SK-MEL-5 (cell line): ENCODE measurements around a stretch of chr5.

GRCh38 chr5:132428472-132428944, 59.0 kb downstream of the SLC22A5 start:
RAMPAGE:
- cytosol, long total RNA = no peak
- long total RNA = no peak
- nucleus, long total RNA = no peak

RAMPAGE:
- cytosol, long total RNA = no peak
- long total RNA = no peak
- nucleus, long total RNA = no peak
These were observed 30.4 kb downstream of the IRF1 start for GRCh38 chr5:132459974-132460794.

DNA sequence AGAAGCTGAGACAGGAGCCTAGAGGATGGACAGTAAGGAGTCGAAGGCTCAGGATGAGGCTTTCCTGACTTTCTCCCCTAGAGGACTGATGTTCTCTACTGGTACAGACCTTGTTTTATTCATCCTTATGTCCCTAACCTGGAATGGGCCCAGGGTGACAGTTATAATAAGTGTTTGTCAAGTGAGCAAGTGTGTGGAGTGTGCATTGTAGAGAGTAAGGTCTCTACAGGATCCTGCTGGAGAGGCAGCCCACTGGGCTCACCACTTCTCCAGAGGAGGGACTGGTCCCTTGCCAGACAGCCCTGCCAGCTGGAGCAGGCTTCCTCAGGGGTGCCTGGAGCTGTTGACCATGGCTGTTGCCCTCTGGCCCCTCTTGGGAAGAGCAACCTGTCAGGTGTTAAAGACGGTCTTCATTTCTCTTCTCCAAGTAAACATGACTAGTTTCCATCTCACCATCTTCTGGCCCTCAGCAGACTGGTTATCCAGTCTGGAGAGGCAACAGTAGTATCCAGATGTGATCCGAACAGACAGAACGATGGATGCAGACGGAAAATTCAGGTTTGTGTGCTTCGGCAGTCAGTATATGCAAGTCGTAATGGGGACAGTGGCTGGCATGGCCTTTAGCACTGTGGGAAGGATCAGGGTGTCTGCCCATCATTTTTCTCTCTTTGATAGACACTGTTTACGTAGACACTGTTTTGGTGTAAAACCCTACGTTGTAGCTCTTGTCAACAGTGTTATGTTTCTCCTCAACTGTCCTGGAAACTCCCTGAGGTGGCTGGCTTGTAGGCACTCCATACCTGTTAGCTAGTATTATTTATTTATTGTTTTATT, 19.9 kb downstream of the IRF1 start:
RAMPAGE:
- cytosol, long total RNA = no peak
- long total RNA = no peak
- nucleus, long total RNA = no peak

DNA sequence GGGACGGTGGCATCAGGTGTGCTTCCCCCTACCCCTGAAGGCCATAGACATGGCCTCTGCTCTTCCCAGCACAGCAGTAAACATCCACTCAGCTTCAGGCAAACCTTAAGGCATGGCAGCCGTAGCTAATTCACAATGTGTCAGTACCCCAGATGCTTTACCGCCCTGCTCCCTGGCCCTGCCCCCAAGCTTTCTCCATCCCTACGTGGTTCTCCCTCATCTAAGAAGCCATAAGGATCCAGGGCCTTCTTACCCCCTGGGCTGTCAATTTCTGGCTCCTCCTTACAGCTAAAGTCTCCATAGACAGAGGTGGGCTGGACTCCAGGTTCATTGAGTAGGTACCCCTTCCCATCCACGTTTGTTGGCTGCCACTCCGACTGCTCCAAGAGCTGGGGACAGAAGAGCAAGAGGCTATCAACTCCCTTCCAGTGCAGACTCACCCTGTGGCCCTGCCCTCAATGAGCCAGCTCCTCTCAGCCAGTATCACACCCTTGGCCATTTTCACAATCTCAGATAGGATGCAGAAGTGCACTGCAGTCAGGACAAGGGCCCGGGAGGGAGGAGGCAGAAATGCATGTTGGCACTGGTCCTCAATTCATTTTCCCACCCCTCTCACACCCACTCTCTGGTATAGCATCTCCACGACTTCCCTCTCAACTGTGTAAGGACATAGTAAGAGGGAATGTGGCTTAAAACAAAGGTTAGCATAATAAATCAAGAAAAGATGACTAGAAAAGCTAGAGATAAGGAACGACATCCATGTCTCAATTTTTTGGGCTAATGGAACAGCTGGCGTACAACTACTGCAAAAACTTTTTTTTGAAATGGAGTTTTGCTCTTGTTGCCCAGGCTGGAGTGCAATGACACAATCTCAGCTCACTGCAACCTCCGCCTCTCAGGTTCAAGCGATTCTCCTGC, 6.2 kb downstream of the IRF1 start:
RAMPAGE:
- cytosol, long total RNA = no peak
- long total RNA = no peak
- nucleus, long total RNA = no peak

DNA sequence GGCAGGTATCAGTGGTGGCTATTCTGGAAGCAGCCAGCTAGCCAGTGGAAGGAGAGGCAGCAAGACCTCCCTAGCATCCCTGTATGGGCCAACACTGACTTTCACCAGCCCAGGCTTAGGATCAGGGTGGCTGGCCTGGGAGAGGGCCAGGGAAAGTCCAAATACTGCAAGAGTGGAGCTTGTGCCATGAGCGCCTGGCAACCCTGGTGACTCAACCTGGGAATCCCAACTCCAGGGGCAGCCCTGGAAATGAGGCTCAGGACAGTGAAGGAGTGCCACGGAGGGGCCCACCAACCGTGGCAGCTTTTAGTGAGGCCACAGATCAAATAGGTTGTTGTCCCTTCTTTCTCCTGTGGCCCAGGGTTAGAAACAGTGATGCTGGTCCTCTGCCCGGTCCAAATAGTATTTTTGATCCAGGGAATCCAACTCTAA, 7.7 kb upstream of the IRF1 start:
RAMPAGE:
- cytosol, long total RNA = no peak
- long total RNA = no peak
- nucleus, long total RNA = no peak

GRCh38 chr5:132579657-132580214, 23.0 kb downstream of the RAD50 start:
RAMPAGE:
- cytosol, long total RNA = no peak
- long total RNA = no peak
- nucleus, long total RNA = no peak

DNA sequence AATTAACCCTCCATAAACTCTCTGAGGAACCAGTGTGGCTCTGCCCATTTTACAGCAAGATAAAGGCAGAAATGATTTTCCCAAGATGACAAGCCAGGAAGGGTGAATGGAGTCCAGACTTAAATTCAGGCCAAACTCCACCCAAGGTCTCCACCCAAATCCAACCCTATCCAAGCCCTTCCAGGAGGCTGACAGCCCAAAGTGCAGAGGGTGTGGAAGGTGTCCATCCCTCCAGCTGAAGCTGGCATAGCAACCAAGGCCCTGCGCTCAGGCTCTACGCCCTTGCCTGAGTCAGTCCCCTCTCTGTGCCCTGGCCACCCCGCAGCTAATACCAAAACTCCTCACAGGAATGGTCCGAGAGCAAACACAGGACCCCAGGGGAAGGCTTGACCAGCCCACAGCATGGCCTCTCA, 2.2 kb downstream of the SEPTIN8 start:
RAMPAGE:
- cytosol, long total RNA = no peak
- long total RNA = no peak
- nucleus, long total RNA = no peak

RAMPAGE:
- cytosol, long total RNA = no peak
- long total RNA = no peak
- nucleus, long total RNA = no peak
These were observed 4.3 kb downstream of the LEAP2 start for GRCh38 chr5:132877358-132878482.

DNA sequence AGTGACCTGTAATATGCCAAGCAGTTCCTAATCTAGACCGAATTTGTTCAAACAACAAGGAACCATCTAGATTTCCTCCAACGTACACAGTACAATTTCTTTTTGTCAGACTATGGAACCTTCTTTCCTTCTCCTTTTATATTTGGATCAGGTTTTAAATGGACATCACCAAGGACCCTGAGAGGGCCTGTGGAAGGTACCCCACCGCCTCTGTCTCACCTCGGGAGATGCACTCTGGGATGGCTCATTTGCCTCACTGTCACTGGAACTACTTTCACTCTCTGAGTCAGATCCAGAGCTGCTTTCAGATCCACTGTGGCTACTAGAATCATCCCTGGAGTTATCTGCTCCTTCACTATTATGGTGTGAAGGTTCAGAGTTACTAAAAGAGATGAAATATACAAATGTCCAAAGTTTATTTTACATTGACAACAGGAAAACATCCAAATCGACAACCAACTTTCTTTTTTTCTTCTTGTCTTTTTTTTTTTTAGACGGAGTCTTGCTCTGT, 24.6 kb downstream of the LEAP2 start:
RAMPAGE:
- cytosol, long total RNA = no peak
- long total RNA = no peak
- nucleus, long total RNA = no peak

DNA sequence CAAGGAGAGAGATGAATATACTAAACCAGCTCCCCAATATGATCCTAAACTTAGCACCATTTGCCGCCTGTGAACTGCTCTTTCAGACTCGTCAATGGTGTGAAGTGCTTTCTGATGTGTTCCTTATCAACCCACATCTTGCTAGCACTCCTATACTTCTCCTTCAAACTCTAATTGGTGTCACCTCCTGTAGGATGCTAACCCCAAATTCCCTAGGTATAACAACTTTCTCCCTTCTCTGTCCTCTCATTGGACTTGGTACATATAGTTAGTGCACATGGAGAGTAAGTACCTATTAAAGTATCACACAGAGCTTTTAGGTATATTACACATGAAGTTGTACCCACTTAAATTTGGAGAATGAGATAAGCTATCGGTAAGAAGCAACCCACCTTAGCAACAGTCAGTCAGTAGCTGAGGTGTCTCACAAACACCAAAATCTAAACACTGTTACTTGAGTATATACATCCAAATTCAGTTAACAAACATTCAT, 36.8 kb downstream of the LEAP2 start:
RAMPAGE:
- cytosol, long total RNA = no peak
- long total RNA = no peak
- nucleus, long total RNA = no peak

DNA sequence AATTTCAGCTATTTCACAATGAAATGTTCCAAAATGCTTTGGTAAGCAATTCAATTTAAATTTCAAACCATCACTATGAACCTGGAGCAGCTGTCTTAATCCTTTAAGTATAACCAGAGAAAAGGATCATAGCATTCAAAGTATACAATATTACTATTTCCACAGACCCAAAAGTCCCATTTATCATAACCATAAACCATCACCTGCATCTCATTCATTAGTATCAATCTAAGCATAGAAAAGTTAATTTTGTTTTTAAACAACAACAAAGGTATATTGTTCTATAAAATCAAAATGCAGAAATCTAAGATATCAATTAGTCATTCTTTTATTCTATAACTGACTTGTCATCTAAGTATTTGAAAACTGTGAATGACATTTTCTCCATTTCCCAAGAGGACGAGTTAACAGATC, 29.9 kb downstream of the AFF4 start:
RAMPAGE:
- cytosol, long total RNA = no peak
- long total RNA = no peak
- nucleus, long total RNA = no peak

GRCh38 chr5:132943113-132943872, 20.1 kb downstream of the AFF4 start:
RAMPAGE:
- cytosol, long total RNA = no peak
- long total RNA = no peak
- nucleus, long total RNA = no peak

GRCh38 chr5:133025544-133025944, 805 bp downstream of the ZCCHC10 start:
RAMPAGE:
- cytosol, long total RNA = no peak
- long total RNA = no peak
- nucleus, long total RNA = no peak

DNA sequence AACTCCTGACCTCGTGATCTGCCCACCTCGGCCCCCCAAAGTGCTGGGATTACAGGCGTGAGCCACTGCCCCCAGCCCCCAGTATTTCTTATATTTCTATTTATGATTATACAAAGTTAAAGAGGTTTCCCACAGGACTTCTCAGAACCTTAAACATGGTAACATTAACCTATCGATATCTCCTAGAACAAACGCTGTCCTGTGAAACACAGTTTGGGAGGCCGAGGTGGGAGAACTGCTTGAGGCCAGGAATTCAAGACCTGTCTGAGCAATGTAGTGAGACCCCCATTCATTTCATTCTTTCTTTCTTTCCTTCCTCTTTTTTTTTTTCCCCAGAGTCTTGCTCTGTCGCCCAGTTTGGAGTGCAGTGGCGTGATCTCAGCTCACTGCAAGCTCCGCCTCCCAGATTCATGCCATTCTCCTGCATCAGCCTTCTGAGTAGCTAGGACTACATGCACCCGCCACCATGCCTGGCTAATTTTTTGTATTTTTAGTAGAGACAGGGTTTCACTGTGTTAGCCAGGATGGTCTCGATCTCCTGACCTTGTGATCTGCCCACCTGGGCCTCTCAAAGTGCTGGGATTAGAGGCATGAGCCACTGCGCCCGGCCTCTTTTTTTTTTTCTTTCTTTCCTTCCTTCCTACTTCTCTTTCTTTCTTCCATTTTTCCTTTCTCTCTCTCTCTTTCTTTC, 5.2 kb upstream of the HSPA4 start:
RAMPAGE:
- cytosol, long total RNA = no peak
- long total RNA = no peak
- nucleus, long total RNA = no peak

DNA sequence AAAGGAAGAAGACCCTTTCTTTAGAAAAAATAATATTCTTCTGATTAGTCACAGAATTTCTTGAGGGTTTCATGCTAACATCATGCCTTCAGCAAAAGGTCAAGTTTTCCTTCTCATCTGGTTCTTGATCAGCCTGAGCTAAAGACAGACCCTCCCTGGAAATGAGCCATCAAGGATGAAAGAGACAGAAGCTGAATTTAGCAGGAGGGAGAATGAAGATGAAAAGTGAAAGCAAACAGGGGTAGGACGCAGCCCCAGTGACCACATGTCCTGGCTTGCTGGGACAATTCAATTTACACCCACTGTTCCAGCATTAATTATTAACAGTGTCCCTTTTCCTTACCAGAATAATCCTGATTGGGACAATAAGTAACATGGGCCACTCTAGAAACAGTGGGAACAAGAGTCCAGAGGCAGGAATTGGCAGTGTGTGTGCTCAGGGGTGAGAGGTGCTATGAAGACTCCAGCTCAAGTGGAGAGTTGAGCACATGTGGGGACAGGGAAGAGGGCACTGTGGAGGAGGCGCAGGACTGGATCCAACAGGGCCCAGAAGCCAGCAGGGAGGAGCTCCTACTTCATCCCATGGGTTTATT, 147.2 kb downstream of the C5orf15 start:
RAMPAGE:
- cytosol, long total RNA = no peak
- long total RNA = no peak
- nucleus, long total RNA = no peak

GRCh38 chr5:133952951-133953343, 15.5 kb downstream of the C5orf15 start:
RAMPAGE:
- cytosol, long total RNA = no peak
- long total RNA = no peak
- nucleus, long total RNA = no peak

DNA sequence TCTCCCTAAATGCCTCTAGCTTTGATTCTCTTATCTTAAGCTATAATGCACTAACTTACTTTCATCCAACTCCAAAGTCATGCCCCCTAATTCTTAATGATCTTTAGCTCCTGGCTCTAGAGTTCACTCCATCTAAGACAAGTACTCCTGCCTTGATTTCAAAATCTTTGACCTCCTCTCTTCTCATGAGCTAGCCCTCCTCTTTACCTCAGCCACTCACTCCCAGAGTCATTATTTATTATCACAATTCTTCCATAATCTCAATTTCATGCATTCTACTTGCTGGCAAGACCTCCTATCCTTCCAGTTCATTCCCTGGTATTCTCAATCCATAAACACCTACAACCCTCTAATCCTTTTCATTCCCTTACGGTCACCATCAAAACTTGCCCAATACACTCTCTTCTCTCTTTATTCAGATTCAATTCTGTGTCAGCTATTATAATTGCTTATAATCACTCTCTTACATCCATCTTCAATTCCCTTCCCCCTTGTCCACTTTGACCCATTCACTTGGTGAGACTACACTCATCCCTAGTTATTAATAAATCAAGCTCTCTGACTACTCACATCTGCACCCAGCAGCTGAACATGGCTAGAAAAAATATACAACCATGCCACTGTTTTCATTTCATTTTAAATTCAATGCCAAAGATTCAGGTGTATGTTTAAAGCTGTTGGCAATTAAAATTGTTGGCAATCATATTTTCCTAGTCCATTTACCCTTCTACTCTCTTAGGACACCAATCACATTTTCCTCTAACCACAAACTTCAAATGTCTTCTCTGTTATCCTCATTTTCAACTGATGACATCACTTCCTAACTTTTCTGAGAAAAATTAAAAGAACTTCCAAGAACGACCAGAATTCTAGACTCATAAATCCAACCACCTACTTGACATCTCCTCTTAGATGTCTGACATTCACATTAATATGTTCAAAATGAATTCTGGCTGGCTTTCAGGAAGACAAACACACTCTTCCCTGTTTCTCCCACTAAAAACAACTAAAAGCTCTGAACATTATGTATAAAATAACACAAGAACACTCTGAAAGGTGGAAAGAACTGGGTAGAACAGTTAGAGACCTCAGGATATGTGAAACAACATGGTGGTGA, 5.6 kb downstream of the C5orf15 start:
RAMPAGE:
- cytosol, long total RNA = no peak
- long total RNA = no peak
- nucleus, long total RNA = no peak

DNA sequence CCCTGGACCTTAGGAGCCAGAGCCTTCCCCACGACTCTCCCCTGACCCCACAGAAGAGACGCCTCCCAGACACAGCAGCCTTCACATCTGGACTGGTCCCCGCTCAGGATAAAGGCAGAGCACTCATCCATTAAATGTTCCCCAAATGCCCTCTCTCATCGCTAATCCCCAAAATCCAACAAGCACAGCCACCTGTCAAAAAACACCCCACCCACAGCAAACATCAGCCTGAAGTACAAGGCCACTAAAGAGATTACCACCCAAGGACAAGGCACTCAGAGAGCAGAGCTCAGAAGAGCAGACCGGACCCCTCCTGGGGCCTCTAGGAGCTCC, 9.9 kb downstream of the VDAC1 start:
RAMPAGE:
- cytosol, long total RNA = no peak
- long total RNA = no peak
- nucleus, long total RNA = no peak

DNA sequence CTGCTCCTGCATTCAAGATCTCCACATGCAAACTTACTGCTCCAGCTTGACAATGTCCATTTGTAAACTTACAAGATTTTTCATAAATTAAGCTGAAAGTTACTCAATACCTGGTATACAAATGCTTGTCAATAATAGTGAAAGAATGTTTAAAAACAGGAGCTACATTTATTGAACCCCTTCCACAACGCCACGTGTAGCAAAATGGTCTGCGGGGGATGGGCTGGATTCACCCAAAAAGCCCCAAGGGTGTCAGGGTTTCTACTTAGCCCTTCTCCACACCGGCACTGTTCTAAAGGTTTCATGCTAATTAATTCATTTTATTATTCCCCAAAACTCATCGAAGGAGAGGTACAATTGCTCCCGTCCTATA, 1.4 kb downstream of the VDAC1 start:
RAMPAGE:
- cytosol, long total RNA = no peak
- long total RNA = no peak
- nucleus, long total RNA = no peak

DNA sequence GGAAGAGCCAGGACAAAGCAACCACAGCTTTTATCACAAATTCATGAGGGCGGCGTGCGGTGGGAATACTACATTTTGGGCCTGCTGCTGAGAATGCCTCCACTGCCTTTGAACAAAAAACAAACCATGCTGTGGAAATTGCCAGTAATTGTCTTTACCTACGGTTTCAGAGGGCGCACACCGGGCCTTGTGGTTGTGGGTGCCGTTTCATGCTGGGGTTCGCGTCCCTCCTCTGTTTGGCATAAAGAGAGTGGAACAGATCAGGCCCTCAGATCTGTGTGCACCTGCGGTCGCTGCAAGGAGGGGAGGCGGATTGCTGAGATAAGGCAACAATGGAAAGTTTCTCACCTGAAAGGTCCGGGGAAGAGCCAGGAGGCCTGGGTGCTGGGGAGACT, 27.5 kb upstream of the TCF7 start:
RAMPAGE:
- cytosol, long total RNA = no peak
- long total RNA = no peak
- nucleus, long total RNA = no peak